ENCODE data around the genes PTGIR and STRN4.

GRCh38 chr19:46132748-46133884 lies 8.6 kb upstream of the IGFL3 start:
- RRBS, result no CpG with 5 or more reads among the region's 10 CpGs

DNA sequence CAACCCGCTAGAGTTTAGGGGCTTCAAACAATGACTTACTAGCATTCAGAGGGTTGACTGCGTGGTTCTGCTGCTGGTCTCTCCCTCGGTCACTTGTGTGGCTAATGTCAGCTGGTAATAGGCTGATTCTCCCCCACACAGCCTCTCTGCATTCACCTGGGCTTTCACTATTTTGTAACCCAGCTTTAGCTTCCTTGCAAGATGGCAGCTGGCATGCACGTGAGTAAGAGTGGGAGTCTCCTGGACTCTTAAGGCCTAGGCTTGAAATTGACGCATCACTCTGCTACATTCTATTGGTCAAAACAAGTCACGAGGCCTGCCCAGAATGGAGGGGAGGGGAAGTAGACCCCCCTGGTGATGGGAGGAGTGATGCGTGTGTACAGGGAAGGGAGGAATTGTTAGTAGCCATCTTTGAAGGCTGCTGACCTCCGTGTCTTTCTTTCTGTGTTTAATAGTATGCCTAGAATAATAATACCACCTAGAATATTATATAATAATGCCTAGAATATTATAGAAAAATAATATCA lies 24.9 kb upstream of the PNMA8B start:
- RRBS, result no CpG with 5 or more reads among the region's 8 CpGs

DNA sequence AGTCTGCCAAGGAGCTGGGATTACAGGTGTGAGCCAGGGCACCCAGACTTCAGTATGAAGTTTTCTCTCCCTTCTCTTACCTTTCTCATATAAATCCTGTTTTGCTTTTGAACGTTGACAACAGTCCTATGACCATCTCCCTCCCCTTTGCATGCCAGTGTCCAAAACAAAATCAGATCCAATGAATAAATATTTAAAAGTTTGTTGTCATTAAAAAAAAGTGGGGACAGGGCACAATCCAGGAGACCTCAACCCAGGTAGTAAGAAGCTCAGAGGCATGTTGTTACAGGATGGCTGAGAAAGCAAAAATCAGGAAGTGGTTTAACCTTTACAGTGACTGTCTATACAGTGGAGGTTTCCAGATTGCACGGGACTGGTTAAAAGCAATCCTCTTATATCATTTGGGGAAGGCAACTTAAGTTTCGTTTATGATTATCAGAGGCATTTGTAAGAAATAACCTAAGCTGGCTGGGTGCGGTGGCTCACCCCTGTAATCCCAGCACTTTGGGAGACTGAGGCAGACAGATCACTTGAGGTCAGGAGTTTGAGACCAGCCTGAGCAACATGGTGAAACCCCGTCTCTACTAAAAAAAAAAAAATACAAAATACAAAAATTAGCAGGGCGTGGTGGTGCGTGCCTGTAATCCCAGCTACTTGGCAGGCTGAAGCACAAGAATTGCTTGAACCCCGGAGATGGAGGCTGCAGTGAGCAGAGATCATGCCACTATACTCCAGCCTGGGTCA lies 27.3 kb upstream of the PNMA8B start:
- RRBS, result no CpG with 5 or more reads among the region's 8 CpGs

DNA sequence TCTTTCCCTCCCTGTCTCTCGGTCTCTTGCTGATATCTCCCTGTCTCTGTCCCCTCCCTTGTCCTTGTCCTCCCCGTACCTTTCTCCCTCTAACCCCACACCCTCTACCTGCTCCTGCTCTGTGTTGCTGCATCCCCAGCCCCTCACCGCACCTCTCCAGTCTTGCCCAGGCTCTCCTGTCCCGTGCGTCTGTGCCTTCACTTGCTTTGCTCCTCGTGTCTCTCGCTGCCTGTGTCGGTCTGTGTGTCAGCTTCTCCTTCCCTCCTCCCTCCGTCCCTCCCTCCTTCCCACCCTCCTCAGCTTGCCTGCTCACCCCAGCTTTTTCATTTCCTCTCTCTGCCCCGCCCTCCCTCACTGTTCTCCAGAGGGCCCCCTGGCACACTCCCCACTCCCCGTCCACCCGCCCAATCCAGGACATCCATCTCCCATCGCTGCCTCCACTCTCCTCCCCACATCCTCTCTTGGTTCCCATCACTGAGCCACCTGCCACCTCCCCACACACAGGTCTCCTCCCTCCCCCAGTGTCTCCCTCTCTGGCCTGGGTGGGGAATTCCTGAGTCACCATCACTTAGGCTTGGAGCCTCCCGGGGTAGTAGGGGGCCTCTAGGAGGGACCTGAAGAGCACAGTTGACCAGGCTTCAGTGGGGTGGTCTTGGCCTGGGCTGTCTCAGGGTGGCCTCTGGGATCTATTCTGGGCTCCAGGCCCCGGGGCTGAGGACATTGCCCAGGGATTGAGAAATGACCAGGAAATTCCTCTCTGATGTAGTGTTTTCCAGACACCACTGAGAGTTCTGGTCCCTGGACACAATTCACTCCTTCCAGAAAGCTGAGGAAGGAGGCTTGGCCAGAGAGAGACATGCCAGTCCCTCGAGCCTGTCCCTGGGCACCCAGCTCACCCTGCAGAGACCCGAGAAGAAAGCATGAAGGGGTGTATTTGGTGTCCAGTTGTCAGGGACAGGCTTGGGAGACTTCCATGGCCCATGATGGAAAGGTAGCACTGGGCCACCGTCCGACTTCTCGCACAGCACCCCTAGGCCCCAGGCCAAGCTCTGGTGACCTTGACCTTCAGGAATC lies at the start of gene PTGIR:
Gene PTGIR (minus strand): TSS at position 245 of the 1,074 bp plus-strand sequence.
- RRBS, result no CpG with 5 or more reads among the region's 20 CpGs

- RRBS, result no CpG with 5 or more reads among the region's 35 CpGs
Observed at GRCh38 chr19:46710563-46711430, 6.1 kb downstream of the PRKD2 start.

DNA sequence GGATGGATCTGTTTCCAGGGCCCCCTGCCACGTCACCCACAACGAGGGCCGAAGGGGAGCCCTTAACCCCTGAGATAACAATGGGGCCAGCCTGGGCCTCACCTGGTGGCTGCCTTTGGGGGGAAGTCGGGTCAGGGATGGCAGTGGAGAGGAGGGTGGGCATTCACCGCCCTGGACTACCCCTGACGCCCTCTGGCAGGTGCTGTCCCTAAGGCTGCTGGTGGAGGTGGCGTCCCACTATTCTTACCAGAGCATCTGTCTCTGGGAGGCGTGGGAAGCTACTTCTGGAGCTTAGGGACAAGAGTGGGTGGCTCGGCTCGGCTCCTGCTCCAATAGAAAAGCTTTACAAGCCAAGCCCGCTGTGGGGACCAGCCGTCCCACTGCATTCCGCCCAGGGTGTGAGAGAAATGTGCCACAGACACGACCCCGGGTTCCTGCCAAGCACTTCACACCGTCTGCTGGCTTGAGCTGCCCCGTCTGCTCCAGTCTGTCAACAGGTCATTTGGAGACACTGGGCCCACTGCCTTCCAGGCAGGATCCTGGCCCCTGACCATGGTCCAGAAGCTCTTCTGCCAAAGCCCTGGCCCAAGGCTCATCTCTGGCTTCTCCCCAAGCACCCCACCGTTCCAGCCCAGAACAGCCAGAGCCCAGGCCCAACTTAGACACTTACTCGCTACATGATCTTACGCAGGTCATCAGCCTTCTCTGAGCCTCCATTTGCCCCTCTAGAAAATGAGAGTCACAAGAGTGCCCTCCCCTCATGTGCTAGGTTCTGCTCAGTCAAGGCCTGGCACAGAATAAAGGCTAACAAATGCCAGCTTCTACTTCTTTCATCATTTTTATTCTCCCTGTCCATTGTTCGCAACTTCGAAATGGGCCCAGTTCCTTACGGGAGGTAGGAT lies 6.5 kb upstream of the FKRP start:
- RRBS, result no CpG with 5 or more reads among the region's 23 CpGs

DNA sequence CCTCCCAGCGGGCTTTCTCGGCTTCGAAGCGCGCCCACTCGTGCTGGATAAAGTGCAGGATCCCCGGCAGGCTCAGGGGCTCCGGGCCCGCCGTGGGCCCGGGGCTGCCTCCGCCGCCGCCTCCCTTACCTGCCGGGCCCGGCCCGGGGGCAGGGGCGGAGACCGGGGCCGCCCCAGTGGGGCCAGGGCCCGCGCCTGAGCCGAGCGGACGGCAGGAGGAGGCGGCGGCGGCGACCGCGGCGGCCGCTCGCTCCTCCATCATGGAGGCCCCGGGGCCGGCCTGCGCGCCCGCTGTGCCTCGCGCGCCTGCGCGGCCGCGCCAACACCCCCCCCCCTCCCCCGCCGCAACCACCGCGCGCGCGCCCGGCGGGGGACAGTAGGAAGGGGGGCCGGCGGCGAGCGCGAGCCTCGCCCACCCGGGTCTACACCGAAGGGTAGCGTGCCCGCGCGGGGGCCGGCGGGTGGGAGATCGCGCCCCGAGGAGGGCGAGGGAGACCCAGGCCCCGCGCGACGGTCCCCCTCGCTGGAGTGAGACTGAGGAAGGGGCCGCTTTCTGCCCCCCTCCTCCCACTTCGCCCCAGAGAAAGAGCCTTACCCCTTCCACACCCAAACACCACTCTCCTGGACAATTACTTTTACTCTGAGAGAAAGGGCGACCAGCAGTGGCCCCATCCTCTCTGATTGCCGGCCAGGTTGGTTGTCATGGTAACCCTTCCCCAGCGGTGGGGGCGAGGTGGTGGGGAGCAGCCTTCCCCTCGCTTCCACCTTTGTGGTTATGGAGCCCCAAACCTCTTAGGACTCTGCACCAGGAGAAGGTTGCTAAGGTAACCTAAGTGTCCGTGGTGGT lies at the start of gene STRN4:
Gene STRN4 (minus strand): TSS at position 282 of the 847 bp plus-strand sequence.
- RRBS, result 2% methylated on average over 9 of the region's 86 CpGs

DNA sequence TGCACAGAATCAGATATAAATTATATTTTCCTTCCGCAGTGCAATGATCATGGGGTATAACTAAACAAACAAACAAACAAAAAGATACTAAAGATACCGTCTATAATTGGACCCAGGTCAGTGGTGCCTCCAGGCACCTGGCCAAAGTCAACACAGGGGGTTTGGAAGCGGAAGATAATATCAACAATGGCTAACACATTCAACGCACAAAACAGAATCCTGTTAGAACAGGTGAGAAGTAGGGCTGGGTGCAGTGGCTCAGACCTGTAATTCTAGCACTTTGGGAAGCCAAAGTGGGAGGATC lies 17.5 kb downstream of the SLC1A5 start:
- RRBS, result no CpG with 5 or more reads among the region's 4 CpGs

- RRBS, result no CpG with 5 or more reads among the region's 21 CpGs
Observed at GRCh38 chr19:46784205-46785298, 3.8 kb downstream of the SLC1A5 start.

DNA sequence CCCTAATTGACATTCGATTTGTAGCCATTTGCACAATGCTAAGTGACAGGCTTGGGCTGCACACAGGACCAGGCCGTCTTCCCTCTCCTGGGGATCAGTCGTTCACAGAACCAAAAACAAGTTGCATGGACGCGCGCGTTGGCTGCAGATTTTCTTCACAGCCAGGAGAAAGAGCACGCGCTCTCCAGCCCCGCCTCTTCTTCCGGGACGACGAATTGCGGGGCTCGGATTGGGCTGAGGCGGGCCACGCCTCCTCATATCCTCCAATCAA lies 891 bp upstream of the ARHGAP35 start:
- RRBS, result no CpG with 5 or more reads among the region's 17 CpGs

GRCh38 chr19:46861302-46861569 lies 439 bp downstream of the ARHGAP35 start:
- RRBS, result 3% methylated on average over 13 of the region's 25 CpGs

DNA sequence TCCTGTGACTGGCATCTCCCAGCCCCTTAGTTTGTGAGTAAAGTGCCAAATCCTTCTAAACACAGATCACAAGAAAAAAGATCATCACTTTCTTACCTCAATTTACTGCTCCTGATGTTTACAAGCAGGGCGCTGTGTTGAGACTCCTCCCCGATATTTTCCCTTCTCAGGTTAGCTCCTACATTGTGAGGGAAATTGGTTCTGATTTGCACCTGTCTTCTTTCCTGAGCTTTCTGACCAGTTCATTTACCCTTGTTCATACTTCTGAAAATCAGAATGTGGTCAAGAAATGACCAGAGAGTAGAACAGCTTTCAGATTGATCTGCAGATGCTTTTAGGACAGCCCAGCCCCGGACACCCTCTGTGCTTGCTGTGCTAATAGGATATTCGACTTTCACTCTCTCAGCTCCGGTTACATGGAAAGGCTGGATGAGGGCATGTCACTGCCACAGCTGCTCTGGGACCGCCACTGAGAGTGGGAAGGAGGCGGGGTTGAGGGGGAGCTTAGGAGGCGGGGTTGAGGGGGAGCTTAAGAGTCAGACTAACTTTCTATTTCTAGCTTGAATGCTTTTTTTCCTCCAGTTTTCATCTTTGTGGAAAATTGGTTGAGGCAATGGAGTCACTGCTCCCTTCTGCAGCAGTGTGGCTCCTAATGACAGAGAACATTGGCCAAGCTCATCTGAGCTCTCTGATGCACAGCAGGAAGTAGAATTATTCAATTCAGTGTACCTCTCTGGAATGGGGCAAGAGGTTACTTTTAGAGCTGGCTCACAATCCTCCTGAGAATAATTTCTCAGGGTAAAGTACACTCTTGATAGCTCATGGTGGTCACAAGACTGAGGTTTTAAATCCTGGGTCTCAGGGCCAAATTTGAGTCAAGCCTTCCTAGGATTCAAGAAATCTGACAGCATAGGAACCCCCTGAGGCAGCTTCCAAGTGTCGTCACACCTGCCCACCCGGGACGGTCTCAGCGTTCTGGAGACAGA lies 74.7 kb upstream of the NPAS1 start:
- RRBS, result 25% methylated on average over 4 of the region's 12 CpGs

- RRBS, result no CpG with 5 or more reads among the region's 11 CpGs
Observed at GRCh38 chr19:46975240-46975996, 44.2 kb upstream of the NPAS1 start.

DNA sequence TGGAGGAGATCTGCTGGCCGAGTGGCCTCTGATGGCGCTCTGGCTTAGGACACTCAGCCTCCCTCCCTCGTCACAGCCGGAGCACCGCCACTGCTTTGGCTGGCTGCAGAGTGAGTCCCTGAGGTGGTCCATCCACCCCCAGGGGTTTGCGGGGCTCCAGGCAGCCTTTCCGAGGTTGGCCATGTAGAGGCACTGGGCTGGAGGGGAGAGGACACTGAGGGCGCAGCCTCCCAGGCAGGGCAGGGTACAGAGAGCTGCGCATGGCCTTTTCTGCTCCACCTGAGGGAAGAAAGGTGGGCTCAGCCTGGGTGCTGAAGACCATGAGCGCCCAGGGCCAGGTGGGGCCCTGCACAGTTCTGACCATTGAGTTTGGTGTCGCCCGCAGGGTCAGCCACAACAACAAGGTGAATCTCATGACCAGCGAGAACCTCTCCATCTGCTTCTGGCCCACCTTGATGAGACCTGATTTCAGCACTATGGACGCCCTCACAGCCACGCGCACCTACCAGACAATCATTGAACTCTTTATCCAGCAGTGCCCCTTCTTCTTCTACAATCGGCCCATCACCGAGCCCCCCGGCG lies 19.6 kb upstream of the NPAS1 start:
- RRBS, result no CpG with 5 or more reads among the region's 20 CpGs

DNA sequence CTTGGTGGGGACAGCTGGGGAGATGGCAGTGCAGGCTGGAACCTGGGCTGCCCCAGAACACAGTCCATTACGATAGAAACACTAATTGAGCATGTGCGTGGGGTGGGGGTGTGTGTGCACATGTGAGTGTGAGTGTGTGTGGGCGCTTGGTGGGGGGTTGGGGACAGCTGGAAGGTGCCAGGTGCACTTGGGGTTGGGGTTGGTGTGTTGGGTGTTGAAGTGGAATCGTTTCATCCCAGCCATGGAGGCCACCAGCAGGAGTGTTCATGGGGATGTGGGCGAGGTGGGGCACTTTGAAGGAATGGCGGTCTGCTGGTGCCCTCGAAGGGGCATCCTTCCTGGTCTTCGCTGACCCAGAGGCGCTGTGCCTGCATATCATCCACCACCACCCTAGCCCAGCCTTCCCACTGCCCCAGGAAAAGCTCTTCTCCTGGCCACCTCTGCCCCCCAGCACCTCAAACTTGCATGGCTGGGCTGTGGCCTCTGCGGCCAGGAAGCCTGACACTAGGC lies 18.0 kb upstream of the NPAS1 start:
- RRBS, result no CpG with 5 or more reads among the region's 10 CpGs

- RRBS, result no CpG with 5 or more reads among the region's 19 CpGs
Observed at GRCh38 chr19:47034995-47035808, 13.2 kb downstream of the TMEM160 start.

GRCh38 chr19:47047640-47048338 lies 635 bp downstream of the TMEM160 start:
- RRBS, result 2% methylated on average over 3 of the region's 37 CpGs

GRCh38 chr19:47109293-47110240 lies 4.0 kb downstream of the ZC3H4 start:
- RRBS, result no CpG with 5 or more reads among the region's 16 CpGs

- RRBS, result no CpG with 5 or more reads among the region's 13 CpGs
Observed at GRCh38 chr19:47110416-47110882, 3.1 kb downstream of the ZC3H4 start.

DNA sequence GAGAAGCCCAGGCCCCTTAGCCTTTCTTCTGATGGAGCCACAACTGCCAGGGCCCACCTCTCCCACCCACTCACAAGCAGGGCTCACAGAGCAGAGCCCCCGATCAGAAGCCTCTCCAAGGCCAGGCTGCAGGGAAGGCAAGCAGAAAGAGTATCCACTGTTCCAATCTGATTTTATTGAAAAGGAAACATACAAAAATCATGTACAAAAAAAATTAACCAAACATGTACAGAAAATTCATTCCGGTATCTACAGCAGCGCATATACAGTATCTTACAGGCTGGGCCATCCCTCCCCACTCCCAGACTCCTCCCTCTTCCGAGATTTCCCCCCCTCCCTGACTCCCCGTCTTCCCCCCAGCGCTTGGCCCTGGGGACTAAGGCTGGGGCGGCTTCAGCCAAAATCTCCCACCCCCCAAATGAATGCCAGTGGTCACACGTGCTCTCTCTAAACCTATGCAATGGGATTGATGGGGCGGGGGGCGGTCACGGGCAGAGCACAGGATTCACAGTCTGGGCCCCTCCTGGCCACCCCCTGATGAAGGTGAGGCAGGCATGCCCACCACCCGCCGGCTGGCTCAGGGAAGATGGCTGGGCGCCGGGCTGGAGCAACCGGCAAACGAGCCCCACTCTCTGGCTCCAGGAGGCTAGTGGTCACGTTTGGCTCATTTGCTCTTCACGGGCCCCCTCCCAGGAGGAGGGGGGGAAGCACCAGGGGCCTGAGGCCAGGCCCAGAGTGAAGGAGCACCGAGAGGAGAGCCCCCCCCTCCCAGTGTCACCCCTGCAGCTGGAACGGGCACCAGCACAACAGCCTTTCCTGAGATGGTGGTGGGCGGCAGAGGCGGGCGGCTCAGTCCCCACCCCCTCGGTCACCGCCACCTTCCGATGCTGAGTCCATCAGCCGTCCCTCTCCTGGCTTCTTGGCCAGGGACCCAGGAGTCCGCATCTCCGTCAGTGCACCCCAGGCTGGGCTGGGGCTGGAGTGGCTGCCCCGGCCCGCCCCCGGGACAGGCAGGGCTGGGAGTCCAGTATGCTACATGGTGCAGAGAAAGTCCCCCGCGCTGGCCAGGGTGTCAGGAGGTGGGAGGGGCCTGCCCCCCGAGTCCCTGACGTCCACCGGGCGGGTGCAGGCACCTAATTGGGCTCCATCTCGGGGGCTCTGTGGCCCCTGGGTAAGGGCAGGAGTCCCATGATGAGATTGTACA lies 9.9 kb downstream of the BBC3 start:
- RRBS, result no CpG with 5 or more reads among the region's 40 CpGs